RPMI7951 (cell line): ENCODE measurements around a stretch of chr2.

GRCh38 chr2:178748259-178748730, 58.9 kb downstream of the TTN start:
- RAMPAGE, long total RNA = no peak

- RAMPAGE, long total RNA = no peak
Measured at GRCh38 chr2:178863678-178864323, 56.6 kb upstream of the TTN start.

DNA sequence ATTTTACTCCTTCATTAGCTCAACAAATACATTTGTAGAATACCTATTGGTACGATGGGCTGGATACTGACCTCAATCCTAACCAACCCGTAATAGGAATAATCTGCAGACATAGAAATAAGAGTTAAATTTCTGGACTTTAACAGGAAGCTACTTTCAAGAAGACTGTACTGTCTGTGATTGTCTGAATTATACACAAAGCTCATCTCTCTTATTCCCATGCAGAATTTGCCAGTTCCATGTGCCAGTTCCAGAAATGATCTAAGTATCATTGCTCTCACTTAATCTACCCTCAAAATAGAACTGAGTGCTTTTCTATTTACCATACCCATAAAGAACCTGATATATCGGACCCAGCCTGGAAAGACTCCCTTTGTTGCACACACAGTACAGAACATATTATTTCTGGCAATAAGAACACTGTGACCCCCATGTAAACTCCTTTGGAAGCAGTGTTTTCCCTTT, 102.2 kb upstream of the TTN start:
- RAMPAGE, long total RNA = no peak

DNA sequence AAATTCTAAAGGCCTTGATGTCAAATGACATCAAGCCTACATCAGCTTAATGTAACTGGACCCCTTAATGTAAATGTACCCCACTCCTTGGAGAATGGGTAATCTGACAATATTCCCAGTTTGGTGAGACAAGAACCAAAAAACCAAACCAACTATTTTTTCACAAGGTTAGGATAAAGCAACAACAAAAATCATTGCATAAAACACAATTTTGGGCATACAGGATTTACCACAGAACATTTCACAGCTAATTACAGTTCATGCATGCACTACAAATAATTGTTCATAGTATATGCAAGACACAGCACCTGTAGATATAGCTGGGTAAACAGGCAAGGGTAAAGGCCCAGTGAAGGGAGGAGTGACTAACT, 73.2 kb upstream of the CCDC141 start:
- RAMPAGE, long total RNA = no peak

DNA sequence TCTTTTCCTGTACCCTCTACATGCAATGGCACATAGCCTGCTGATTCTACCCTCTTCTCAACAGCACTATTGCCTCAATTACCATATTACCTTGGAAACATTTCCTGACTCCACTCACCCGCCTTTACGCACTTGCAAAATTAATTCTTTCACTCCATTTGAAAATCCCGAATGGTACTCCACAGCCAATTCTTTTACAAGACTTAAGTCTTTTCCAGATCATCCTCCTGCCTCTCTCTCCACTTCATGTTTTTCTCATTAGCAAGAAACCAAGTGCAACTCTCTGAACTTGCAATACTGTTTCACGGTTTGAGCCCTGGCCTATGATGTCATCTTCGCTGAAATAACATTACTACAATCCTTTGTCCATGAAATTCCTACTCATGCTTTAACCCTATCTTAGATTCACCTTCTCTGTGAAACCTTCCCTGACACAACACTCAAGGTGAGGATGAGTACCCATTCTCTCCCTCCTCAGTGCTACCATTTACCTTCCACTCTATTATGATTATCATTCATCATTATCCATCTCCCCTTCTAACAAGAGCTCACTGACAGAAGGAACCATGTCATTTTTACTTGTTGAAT, 29.0 kb downstream of the SESTD1 start:
- RAMPAGE, long total RNA = no peak

GRCh38 chr2:179263112-179263355, 1.6 kb downstream of the SESTD1 start:
- RAMPAGE, long total RNA = no peak

DNA sequence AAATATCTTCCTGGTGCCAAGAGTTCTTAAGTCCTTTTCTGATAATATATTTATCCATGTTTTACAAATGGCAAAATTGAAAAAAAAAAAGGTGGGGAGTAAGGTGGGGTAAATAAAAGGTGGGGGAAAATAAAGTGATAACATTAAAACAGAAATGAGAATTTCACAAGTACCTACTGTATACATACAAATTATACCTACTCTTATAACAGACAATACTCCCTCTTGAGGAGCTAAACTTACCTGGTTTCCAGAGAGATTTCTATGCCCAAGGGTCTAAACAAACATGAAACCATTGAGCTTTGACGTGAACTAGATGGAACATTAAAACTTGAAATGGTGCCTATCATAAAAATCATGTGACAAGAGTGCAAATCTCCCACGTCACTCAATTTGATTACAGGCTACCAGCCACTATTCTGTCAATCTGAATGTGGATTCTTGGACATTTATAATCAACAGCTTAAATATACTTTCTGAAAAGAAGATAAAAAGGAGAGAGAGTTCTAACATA, 297.0 kb upstream of the SESTD1 start:
- RAMPAGE, long total RNA = no peak

GRCh38 chr2:180057301-180057626, 50.2 kb upstream of the CWC22 start:
- RAMPAGE, long total RNA = no peak

- RAMPAGE, long total RNA = no peak
Measured at GRCh38 chr2:180983863-180984319, 3.5 kb downstream of the UBE2E3 start.

DNA sequence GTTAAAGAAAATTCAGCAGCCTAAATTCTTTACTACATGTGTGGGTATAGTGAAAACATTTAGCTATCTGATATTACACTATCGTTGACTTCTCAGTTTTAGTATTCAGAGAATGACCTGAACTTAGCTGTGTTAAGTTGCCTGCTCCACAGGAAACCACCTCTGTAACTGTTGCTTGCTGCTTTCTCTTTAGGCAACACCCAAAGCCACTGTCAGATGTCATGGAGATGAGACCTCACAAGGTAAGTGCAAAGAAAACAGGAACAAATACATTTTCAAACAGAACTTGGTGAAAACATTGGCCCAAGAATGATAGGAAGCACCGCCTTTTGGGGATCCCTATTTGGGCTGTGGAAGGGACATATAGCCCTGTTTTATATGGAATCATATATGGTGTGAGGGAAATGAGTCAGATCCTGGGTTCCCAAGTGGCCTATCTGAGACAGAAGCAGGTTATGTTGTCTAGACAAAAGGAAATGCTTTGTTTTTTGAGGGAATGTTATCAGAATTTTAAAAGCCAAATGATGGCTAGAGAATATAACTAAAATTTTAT, 143.4 kb downstream of the UBE2E3 start:
- RAMPAGE, long total RNA = no peak

GRCh38 chr2:181395080-181395472, 62.1 kb upstream of the ITGA4 start:
- RAMPAGE, long total RNA = no peak

DNA sequence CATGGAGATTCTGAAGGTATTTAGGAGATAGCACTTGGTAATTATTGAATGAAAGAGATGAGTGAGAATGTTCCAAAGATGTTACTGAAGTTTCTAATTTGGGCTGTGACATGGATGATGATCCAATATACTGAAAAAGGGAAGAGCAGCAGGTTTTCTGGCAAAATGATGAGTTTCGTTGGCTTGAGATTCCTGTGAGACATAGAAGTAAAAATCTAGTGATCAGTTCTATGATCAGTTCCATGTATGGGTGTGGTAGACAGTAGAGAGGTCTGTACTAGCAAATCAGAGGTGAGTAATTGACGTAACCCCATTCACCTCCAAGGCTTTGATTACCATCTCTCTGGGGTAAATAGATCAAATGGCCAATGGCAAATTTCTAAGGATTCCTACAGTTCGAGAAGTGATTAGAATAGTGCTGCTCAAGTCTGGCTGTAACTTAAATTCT, 6.3 kb downstream of the ITGA4 start:
- RAMPAGE, long total RNA = no peak

- RAMPAGE, long total RNA = no peak
Measured at GRCh38 chr2:181678101-181678920, 2.0 kb downstream of the NEUROD1 start.

GRCh38 chr2:181891530-181891577, 176 bp upstream of the ITPRID2 start:
- RAMPAGE, long total RNA = no peak

GRCh38 chr2:181893002-181893582, 1.6 kb downstream of the ITPRID2 start:
- RAMPAGE, long total RNA = no peak

DNA sequence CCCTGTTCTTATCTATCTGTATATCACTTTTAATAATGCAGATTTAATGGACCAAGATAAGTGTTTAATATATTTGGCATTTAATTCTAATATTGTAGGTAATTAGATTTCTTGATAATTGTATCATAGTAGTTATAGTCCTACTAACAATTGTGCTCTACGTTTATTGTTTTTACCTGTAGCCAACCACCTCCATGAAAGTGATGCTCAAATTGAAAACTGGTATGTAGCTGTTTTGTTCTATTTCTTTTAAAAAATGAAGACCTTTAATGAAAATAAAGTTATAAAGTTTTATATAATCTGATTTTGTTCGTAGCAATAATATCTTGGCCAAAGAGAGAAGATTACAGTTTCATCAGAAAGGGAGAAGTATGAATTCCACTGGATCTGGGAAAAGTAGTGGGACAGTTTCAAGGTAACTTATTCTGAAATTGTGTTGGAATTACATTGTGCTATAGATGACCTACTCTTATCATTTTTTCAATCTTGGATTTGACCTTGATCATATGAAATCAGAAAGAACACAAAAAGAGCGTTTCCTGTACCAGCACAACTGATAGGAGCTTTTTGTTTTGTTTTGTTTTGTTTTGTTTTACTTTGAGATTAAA, 7.3 kb downstream of the ITPRID2 start:
- RAMPAGE, long total RNA = no peak

DNA sequence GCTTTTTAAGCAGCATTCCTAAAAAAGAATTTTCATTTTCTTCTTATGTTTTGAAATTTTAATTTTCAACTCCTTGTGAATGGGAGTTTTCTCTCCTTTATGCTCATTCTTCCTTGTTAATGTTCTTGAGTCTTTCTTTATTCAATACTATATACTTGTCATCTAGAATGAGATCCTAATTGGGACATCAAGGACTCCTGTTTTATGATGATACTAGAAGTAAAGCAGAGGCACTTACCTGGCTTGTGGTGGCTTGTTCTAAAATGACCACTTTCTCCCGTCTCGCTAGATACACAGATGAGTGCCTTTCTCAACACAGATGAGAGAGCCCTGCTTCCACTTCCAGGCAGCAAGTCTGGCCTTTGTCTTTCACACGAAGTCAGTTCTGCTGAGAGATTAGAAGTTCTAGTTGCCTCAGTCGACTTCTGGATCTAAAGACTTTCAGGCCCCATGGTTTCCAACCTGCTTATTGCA, 70.2 kb downstream of the PPP1R1C start:
- RAMPAGE, long total RNA = no peak

- RAMPAGE, long total RNA = no peak
Measured at GRCh38 chr2:184425489-184425813, 172.9 kb upstream of the ZNF804A start.

GRCh38 chr2:184597357-184598038, 831 bp upstream of the ZNF804A start:
- RAMPAGE, long total RNA = no peak

- RAMPAGE, long total RNA = no peak
Measured at GRCh38 chr2:186149916-186151177, 335.7 kb upstream of the ZC3H15 start.